ENCODE measurements around a stretch of chr1.

DNA sequence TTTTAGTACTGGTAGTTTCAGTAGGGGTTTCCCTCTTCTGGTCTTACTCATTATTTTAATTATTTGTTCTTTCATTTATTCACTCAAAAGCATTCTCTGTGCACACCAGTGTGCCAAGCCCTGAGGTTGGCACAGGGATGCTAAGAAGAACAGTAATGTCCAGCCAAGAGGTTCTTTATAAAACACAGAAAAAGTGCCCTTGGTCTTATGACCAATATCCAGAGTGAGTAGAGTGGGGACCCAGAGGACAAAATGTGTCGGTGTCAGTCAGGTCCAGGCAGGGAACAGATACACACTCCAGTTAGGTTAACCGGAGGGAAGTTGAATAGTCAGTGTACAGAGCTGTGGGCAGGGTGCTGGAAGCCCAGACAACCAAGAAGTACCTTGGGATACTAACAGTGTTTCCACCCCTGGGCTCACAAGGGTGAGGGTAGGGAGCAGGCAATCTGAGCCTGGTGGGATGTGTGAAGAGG is 143.7 kb upstream of the HOOK1 start:
- PRO-cap, result no peak

GRCh38 chr1:59986417-59986939 is 59.9 kb upstream of the CYP2J2 start:
- PRO-cap, result no peak

DNA sequence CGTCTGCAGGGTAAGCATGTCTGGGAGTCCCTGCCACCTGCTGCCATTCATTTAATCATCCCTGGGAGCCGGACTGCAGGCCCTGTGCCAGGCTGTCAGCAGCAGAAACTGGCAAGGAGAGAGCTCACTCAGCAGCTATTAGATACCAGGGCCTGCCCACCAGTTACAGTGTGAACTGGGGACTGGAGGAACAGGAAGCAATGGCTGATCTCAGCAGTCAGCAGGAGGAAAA is 75.7 kb upstream of the C1orf87 start:
- PRO-cap, result no peak

GRCh38 chr1:61082878-61083028 is 392 bp downstream of the NFIA start:
- PRO-cap, result no peak

GRCh38 chr1:61083029-61084018 is 963 bp downstream of the NFIA start:
- PRO-cap, result no peak

DNA sequence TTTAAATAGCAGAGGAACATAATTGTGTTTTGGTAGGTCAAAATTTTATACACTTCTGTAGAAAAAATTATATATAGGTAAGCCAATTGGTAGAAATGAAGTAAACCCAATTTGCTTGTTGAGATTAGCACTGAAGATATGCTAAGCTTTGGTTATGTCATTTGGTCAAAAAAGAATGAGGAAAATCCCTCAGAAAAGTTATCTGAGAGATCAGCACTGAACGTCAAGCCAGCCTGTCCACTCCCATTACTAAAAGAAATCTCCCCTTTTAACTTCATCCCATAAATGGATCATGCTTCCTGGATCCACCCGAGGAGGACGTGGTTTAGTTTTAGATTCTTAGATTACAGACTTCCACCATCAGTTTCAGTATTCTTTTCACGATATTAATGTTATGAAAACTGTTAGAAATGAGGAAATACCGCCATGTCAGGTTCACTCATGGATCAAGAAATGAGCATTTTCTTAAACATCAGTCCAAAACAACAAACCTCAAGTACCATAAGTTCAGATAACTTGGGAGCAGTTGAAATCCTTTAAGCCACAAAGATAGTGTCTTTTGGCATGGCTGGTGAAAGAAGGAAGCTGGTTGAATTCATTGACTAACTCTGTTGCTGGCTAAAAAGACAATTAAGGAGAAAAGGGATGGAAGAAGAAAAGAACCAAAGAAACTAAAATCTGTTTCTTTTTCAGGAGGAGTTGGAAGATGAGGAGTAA is 49.8 kb downstream of the NFIA start:
- PRO-cap, result no peak

- PRO-cap, result no peak
Measured at GRCh38 chr1:61156840-61157563, 74.6 kb downstream of the NFIA start.

DNA sequence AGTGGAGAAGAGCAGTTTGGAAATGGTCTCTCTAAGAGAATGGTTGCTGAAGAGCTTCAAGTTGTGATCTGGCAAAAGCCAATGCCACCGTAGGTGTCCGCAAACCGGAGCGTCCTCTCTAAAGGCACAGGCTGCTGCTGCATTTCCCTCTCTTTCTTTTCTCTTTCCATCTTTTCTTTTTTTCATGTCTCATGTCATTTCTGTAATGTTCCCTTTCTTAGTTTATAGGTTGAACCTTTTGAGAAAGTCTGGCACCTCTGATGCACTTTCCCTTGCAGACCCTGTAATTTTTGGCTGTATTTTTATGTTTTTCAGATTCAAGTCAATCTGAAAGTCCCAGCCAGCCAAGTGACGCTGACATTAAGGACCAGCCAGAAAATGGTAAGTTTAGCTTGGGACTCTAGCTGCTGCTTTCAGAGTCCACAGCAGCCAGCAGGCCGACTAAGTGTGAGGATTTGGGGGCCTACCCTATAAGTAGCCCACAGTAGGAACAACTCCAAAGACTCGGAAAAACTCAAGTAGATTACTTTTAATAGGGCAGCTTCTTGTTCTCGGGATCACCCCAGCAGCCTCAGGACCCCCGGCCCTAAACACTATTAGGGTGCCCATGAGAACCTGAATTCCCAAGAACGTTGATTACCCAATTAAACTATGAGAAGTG is 195.0 kb downstream of the NFIA start:
- PRO-cap, result no peak

DNA sequence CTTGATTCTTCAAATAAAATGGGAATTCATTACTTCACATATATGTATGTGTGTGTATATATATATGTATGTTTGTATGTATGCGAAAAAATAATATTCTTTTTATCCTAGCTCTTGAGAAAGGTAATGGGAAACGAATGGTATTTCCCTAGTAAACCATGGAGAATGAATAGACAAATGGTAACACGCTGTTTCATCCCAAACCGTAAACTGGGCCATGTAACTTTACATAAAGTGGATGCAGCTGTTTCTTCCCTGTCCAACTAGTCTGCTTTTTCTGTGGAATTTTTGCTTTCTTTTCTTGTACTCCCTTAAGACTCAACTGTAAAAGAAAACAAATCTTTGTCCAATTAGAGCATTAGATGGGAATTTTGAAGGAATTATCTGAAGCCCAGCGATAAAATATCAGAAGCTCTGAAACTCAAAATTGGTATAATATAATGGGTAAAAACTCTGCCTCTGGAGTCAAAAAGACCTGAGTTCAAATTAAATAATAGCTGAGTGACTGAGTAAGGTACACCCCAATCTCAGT is 198.1 kb downstream of the NFIA start:
- PRO-cap, result no peak

DNA sequence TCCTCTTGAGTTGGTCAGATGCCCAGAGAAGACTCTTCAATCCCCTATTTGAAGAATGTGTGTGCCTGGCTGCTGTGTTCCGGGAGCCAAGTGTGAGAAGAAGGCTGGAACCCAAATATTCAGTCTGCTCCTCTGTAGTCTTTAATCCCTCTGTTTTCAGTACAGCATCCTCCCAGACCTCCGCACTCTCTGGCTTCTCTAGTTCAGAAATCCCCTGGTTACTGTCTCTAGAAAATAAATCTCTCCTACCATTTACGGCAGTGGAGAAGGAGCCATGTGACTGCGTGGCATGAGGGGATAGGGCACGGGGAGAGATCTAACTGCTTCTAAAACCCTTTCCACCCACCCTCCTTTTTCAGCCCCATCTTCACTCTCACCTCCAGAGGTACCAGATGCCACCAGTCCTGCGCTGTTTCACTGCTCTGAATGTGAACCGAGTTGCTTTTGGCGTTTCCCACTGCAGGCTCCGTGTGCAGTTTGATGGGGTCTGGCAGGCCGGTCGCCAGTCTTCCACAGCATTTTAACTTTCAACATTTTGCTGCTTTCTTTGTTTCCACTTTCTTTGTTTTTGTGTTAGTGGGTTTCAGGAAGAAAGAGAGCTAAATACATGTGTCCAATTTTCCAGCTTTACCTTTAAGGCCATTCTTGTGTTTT is 133.2 kb downstream of the TM2D1 start:
- PRO-cap, result no peak

- PRO-cap, result no peak
Measured at GRCh38 chr1:61781336-61781718, 39.0 kb downstream of the PATJ start.

- PRO-cap, result no peak
Measured at GRCh38 chr1:61973113-61973797, 221.4 kb upstream of the L1TD1 start.

DNA sequence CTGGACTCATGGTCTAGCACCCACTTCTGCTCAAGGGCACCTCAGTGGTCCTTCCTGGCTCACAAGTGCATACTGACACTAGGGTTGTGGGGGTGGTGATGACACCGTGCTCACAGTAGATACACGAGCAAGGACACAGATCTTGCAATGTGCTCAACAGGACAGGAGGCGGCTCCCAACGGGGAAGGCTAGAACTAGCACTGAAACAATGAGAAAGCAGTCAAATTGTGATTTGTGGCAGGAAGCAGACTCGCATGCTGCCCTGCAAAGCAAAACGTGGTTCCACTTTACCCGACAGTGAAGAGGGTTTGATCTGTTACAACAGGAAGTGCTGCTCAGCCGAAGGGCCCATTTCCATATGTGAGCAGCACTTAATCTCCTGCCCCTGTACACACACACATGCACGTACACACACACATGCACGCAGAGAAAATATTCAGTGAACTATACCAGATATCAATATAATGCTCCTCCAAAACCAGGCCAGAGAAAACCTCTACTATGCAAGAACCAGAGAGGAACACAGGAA is 47.2 kb downstream of the KANK4 start:
- PRO-cap, result no peak

- PRO-cap, result no peak
Measured at GRCh38 chr1:62608911-62609358, 11.6 kb downstream of the ANGPTL3 start.

- PRO-cap, result no peak
Measured at GRCh38 chr1:62746492-62746817, 37.5 kb upstream of the ATG4C start.

DNA sequence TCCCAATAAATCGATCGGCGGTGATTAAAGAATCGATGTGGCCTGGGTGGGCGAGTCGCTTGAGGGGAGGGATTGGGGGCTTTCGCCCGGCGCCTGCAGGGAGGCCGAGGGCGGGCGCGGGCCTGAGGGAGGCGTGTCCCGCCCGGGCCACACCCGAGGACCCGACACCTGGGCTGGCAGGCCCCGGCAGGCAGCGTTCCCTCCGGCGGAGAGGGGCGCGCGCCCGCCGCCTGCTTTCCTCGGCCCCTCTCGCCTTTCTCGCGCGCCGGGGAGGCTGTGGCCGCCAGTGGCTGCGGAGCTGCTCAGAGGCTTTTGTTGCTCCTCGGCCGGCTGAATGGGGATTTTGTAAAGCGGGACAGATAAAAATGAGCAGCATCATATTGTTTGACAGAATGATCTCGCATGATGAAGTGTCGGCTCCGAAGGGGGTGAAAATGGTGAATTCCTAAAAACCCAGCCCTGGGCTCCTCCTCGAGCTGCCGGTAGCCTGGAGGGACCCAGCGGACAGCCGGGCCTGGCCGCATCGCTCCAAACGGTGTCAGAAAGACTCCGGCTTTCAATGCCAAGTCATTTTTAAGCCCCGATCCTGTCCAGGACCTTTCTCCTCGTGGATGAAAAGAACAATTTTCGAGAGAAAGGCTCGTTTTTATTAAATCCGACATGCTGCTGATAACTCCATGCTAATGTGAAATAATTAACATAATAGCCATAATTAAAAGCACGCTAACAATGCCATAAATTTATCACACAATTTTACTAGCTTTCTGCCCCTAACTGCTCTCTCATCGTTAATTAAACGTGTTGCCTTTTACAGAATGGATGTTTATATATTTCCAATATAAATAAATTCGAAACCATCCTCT is 4.8 kb upstream of the FOXD3 start:
- PRO-cap, result no peak

DNA sequence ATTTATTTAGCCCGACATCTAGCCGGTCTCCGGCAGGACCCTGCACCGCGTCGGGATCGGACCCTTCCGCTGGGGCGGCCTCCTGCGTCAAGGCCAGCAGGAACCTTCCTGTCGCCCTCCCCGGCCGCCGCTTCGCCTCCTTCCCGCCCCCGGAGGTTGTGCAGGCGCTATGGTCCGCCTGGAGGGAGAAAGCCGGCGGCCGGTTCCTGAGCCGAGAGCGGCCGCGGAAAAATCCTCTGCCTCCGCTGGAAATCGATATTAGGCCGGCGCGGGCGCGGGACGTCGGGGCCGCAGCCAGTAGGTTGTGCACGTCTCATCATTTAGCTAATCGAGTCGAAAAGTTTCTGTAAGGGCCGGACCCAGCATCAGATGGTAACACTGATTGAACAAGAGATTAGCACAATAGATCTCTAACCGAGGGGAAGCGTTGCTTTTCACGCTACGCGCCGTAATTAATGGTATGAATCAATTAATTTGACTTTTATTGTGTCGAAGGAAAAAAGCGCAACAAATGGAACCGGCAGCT is 2.7 kb upstream of the FOXD3 start:
- PRO-cap, result no peak

DNA sequence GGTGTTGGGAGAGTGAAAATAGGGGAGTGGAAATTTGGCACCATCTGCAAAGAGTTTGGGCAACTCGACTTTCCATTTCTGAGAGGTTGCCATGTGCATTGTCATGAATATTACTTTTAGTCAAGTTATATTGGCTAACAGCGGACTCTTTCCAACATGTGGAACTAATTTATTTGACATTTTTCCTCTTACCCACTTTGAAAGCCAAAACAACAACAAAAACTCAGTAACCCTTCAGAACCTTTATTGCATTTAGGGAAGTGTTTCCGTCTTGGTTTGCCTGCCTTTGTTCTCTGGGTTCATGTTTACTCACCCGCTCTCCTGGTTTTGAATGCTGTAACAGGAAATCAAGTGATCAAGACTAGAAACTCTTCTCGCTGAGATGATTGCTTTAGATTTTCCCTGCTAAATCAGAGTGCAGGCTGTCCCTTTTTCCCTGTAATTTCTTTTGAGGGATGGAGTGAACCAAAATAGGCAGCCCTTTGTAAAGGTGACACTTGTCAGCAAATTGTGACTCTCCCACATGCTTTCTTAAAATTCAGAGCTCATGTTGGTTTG is 70.5 kb downstream of the CACHD1 start:
- PRO-cap, result no peak

GRCh38 chr1:64837871-64838171 is 92.9 kb downstream of the RAVER2 start:
- PRO-cap, result no peak

- PRO-cap, result no peak
Measured at GRCh38 chr1:64934249-64934666, 32.1 kb downstream of the JAK1 start.